BJ (cell line): ENCODE data around the gene AZI2.

- CAGE, long polyA plus RNA = no peak
- RRBS = no CpG with 5 or more reads among the region's 7 CpGs
Measured at GRCh38 chr3:27359967-27361099, 8.8 kb downstream of the NEK10 start.

- CAGE, long polyA plus RNA = no peak
- RRBS = no CpG with 5 or more reads among the region's 6 CpGs
Measured at GRCh38 chr3:27433798-27434420, 50.3 kb downstream of the SLC4A7 start.

GRCh38 chr3:27436058-27436669, 48.0 kb downstream of the SLC4A7 start:
- CAGE, long polyA plus RNA = no peak
- RRBS = no CpG with 5 or more reads among the region's 5 CpGs

DNA sequence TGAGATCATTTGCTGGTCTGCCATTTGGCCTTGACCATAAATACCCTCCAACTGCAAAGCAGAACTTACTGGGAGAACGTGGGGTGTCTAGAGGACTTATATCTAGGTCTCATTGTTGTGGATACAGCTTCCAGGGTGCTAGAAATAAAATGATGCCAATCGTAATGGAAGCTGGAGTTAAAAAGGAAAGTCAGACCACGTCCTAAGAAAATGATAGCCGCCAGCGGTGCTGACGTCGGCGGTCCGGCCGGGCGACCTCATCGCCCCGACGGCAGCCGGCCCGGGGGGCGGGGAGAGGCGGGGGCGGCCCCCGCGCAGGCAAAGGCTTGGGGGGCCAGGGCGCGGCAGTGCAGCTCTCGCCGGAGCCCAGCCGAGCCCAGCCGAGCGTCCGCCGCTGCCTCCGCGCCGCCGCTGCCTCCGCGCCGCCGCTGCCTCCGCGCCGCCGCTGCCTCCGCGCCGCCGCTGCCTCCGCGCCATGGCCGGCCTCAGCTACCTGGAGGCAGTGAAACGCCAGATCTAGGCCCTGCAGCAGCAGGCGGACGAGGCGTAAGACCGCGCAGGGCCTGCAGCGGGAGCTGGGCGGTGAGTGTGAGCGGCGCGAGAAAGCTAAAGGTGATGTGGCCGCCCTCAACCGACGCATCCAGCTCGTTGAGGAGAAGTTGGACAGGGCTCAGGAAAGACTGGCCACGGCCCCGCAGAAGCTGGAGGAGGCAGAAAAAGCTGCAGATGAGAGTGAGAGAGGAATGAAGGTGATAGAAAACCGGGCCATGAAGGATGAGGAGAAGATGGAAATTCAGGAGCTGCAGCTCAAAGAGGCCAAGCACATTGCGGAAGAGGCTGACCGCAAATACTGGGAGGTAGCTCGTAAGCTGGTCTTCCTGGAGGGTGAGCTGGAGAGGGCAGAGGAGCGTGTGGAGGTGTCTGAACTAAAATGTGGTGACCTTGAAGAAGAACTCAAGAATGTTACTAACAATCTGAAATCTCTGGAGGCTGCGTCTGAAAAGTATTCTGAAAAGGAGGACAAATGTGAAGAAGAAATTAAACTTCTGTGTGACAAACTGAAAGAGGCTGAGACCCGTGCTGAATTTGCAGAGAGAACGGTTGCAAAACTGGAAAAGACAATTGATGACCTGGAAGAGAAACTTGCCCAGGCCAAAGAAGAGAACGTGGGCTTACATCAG, 89.2 kb downstream of the EOMES start:
- CAGE, long polyA plus RNA = no peak
- RRBS = 2% methylated on average over 16 of the region's 75 CpGs

DNA sequence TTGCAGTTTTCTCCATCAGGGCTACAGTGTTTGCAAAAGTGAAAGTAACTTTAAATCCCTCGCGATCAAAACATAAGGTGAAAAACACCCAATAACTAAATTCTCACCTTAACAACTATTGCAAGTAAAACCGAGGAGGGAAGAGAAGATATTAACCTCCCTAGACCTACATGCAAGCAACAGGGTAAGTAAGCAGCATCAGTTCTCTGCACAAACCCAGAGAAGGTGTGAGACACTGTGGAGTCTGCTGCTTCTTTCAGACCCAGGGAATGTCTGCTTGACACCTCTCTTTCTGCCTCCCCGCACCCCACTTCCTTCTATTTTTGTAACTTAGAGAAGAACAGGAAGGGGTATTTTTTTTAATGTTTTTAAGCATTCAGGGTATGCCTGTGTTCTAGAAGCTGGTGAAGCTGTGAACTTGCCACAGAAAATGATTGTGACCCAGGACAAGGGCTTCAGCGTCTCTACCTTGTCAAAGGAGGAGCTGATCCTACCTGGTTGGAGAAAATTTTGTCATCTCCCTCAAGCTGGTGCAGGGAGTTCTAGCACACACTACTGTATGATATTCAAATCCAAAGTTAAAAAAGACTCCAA, 159.3 kb upstream of the EOMES start:
- CAGE, long polyA plus RNA = no peak
- RRBS = no CpG with 5 or more reads among the region's 5 CpGs

- CAGE, long polyA plus RNA = no peak
- RRBS = no CpG with 5 or more reads among the region's 8 CpGs
Measured at GRCh38 chr3:28007929-28008766, 233.3 kb upstream of the CMC1 start.

DNA sequence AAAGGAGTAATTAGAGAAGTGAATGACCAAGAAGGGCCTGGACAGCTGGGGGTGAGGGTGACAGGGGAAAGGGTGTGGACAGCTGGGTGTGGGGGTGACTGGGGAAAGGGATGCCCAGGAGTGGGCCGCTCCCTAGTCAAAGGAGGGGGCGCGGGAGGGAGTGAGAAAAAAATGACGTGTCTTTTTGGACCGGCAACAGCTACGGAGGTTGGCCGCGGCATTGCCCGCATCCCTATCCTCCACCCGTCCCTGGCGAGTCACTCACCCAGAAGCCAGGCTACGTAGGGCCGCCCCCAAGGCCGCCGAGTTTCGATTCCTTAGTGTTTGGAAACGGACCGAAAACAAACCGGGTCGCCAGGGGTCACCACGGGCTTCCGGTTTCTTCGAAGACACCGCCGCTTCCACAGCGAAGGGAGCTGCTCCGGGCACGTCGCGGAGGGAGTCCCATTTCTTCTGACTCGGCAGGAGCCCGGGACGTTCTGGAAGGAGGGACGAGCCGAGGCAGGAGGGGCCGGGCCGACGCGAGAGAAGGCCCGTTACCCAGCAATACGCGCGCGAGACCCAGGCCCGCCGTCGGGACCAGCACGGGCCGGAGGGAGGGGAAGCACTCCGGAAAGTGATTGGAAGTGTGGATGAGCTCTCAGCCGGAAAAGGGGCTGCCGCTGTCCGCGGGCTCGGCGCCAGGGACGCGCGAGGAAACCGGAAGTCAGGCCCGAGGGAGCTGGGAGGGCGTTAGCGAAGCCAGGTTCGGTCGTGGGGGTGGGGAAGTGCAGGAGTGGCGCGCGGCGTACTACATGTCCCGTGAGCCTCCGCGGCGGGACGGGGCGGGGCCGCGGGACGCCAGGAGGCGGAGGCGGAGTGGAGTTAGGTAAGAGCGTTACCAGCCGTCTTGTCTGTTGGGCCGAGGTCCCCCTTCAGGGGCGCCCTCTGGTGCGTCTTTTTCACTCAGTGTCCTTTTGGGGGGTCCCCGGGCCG, at the start of gene AZI2:
AZI2 (minus strand) TSS at position 489 of the 975 bp plus-strand sequence.
- CAGE, long polyA plus RNA = start-site peak on the minus strand centred at position 479 of the sequence, 380 bp wide, 1,185 and 519 reads in 2 replicates
- RRBS = 1% methylated on average over 32 of the region's 87 CpGs

DNA sequence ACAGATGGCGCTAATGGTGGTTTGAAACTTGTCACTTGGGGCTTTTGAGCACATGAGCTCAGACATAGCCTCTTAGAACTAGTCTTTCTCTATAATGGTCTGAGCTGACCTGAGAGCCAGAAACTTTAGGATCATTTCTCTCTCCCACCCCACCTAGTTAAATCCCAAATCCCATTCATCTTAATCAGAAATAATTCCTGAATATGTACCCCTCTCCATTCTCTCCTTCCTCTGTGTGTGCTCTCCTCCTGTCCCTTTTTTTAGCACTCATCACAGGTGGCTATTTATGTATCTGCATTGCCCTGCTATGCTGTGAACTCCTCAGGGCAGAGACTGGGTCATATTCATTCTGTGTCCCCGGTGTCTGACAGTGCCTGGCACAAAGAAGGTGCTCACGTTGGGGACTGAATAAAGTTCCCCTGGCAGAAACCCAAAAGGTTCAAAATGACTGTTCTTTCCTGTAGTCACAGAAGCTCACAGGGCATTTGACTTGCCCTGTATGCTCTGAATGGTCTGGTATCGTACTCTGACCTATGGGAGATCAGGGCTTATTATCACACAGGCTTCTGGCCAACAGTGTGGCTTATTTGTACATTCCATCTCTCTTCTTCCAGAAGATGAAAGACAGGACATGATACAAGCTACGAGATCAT, 319.3 kb upstream of the AZI2 start:
- CAGE, long polyA plus RNA = no peak
- RRBS = no CpG with 5 or more reads among the region's 5 CpGs

DNA sequence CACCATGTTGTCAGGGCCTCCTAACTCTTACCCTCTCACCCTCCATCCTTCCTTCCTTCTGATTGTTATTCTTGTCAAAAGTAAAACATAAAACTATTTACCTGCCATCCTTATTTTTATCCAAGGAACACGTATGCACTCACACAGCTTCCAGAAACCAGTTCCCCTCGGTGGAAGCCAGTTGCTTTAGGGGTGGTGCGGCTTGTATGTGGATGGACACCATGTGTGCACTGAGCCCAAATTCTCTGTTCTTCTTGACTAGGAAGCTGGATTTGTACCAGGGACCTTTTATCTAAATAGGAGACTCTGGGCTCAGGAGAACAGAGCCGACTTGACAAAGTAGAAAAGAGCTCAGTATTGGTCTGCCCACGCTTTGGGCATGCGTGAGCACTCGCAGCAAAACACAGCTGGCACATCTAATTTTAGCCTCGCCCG, 1.2 kb upstream of the RBMS3 start:
- CAGE, long polyA plus RNA = no peak
- RRBS = no CpG with 5 or more reads among the region's 9 CpGs

DNA sequence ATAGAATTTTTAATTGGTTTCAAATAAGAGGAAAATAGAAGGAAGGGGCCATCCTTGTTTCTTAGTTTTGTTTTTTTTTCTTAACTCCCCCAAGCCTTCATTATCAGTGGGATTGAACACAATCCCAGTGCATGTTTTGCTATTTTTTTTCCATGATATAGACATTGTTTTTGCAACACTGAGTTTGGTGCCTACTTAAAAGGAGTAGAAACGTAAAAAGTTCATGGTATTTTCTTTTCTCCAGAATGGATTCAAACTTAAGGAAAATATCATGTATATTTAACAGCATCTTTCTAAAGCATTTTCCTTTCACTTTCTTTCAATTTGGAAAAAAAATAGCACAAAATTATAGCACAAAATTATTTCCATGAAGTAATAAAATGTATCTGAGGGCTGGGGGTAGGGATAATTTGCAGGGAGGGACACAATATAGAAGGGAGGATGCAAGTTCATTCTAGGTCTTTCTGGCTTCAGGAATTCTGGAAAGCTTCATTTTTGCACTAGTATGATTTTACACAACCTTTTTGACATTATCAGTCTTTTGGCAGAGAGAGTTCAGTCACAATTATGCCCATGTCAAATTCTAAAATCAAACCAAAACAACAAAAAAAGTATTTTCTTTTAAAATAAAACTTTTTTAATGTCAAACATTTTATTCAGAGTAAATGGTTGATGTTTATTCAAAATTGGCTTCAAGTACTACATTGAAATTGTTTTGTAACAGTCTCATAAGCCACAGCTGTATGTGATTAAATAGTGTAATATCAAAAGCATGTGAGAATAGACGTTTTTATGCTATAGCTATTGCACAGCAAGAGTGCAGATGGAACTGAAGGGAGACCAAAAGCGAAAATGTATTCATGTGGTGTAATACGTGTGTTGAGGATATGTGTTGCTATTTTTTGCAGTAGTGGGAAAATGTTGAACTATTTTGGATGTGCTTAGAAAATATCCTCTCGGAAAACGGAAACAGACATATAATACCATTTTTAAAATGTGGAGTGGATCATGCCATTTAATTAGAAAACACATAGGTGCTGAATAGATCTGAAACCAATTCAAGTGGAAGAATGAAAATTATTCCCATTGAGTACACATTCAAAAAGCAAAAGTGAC, 5.7 kb downstream of the RBMS3 start:
- CAGE, long polyA plus RNA = no peak
- RRBS = no CpG with 5 or more reads among the region's 6 CpGs

DNA sequence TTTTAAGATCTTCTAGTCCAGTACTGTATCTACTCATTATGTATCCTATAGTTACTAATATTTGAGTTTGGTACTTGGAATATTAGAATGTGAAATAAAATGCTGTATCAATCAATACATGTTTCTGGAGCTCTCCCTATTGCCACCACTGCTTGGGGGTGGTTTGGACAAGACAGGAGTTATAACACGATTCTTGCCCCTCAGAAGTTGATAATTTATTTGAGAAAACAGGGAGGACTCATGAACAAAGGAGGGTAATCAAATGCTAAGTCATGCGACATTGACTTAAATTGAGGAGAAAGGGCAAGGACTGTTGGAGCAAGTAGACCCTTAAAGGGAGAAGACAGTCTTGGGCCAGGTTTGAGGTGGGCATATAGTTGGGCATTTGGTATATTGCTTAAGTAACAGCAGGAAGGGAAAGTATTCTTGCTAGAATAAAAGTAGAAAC, 17.9 kb downstream of the RBMS3 start:
- CAGE, long polyA plus RNA = no peak
- RRBS = no CpG with 5 or more reads among the region's 2 CpGs

DNA sequence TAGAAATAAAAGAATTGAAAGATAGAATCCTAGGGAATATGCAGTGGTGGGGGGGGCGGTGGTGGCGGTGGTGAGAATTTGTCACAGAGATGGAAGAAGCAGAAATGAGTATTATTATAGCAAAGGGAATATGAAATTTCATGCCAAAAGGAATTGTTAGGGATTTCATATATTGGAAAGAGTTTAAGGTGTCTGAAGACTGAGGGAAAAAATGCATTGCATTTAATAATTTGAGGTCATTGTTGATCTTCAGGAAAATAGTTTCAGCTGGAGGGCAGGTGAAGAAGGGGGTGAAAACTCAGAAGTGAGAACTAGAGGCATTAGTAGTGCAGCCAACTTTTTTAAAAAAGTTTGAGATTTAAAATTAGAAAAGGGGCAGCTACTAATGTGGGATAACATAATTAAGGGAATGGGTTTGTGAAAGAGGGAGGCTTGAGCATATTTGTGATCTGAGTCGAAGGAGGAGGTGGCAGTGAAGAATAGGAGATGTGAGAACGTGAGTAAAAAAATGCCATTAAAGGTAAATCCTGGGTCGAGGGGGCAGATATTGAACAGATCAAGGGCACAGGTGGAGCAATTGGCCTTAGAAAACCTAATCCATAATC, 28.8 kb downstream of the RBMS3 start:
- CAGE, long polyA plus RNA = no peak
- RRBS = no CpG with 5 or more reads among the region's 5 CpGs

- CAGE, long polyA plus RNA = no peak
- RRBS = no CpG with 5 or more reads among the region's 6 CpGs
Measured at GRCh38 chr3:29618753-29619379, 338.0 kb downstream of the RBMS3 start.

DNA sequence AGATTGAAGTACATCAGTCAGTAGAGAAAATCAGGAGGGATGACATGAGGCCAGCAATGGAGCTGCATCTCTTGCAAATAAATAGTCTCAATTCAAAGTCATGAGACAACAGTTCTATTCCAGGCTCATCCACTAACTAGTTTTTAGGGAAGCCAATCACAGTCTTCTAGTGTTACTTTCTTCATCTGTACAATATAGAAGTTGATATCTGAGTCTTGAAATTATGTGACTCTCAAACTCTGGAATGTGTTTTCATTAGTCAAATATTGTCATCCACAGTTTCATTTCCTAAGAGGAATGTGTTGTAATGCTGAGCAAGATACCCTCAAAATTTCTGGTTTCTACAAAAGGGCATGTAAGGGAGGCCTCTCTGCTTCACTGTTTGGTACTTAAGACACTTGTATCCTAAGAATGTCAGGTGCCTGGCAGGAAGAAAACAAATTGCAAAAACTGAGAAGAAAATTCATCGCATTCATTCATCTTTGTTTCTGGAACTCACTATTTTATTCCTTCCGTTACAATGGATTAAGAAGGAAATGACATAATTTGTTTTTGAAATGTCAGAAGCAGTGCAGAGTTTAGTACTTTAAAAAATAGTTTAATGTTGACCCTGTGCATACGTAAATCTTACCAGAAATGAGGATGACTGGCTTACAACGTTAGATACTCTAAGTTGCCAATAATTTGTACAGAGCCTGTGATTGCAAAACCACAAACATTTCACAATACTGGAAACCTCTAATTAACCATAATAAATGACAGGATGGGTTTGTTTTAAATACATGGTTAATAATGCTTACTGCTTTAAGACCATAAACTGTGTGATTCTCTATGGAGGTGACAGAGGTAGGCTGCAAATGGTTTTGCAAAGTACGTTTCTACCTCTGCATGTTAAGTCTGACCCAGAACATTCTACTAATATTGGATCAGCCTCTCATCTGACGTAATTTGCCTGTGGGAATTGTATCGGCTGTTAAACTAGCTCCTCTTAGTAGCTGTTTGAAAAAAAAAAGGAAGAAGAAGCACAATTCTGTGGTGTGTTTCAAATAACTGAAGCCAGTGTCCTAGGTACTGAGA, 477.7 kb downstream of the RBMS3 start:
- CAGE, long polyA plus RNA = no peak
- RRBS = no CpG with 5 or more reads among the region's 7 CpGs

GRCh38 chr3:30440704-30441374, 165.6 kb upstream of the TGFBR2 start:
- CAGE, long polyA plus RNA = no peak
- RRBS = no CpG with 5 or more reads among the region's 5 CpGs

DNA sequence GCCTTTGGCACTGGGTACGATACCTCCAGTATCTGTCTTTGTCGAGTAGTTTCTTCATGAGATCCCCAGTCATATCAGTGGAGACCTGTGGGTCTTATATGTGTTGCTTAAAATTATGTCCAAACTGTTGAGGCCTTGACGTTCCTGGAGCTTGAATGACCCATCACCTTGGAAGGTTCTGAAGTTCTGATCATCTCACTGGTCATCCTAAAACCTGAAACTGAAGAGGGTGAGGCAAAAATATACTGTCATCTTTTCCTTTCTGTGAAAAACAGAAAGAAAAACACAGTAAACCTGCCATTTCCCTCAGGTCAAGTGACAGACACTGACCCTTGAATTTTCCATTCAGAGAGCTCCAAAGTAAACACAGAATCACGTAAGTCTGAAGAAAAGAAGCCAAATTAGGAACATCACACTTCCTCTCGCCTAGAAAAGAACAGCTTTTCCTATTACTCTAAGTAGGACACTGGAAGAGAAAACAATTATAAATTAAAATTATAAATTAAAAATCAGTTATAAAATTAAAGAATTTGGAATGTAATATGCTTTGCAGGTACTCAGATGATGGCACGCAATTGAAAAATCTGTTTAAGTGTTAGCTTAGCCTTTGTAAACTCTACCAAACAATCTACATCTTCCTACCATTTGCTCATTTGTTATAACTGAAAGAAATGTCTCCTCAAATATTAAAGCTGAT, 78.7 kb upstream of the TGFBR2 start:
- CAGE, long polyA plus RNA = no peak
- RRBS = no CpG with 5 or more reads among the region's 6 CpGs

GRCh38 chr3:30625810-30626163, 19.4 kb downstream of the TGFBR2 start:
- CAGE, long polyA plus RNA = no peak
- RRBS = no CpG with 5 or more reads among the region's 3 CpGs

DNA sequence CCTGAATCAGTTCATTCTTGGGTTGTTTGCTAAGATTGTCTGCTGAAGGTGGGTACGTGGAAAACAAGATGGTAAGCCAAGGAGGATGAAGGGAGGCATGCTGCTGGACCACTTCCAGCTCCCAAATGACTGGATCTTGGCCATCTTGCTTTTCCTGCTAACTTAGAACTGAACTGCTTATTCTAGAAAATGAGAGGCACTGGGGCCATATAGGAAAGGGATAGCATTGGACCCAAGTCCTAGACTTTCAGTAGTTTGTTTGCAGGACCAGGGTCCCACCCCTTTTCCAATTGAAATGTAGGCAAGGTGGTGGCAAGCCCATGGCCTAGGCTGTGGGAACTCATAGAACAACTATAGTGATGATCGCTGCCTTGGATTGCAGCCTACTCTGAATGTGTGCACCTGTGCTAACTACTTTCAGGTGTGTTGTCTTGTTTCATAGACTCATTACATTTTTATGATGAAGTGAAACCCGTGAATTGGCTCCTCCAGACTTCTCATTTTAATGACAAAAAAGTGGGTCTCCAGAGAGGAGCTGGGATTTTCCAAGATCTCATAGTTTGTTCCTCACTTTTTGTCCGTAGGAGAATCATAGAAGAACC, 50.2 kb downstream of the TGFBR2 start:
- CAGE, long polyA plus RNA = no peak
- RRBS = no CpG with 5 or more reads among the region's 4 CpGs

GRCh38 chr3:30664913-30665298, 58.5 kb downstream of the TGFBR2 start:
- CAGE, long polyA plus RNA = no peak
- RRBS = no CpG with 5 or more reads among the region's 6 CpGs

DNA sequence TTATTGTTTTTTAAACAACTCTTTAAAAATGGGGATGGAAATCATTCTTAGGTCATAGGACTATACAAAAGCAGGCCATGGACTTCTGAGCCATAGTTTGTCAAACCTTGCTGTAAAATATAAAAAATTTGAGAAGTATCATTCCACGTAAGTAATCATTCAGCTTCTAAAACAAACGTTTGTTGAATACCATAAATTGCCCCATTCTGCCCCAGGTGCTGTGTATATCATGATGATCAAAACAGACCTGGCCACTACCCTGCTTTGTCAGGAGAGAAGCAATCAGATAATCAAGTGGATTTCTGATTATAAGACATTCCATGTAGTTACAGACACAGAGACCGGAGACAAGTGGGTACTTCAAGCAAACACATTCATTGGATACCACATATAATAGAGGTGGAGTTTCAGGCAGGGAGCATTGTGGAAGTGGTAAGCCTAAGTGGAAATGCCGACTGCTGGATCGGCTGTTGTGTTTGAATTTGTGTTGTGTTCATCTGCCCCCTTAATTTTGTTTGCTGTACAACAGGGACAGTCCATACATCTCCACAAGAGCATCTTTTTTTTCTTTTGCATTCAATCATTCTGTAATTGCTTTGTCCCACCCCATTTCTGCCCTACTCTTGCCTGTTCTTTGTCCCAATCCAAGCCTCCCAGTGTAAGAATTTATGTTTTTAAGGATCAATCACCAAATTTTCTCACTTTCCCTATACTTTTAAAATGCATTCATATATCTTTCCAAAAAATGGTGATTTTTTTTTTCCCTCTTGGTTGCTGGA, 61.8 kb downstream of the TGFBR2 start:
- CAGE, long polyA plus RNA = no peak
- RRBS = no CpG with 5 or more reads among the region's 5 CpGs